Vermiform appendix (tissue), 1 donor: Measurements from ENCODE around the gene NTPCR.

GRCh38 chr1:231393578-231394223, 28.4 kb downstream of the EGLN1 start:
- PRO-cap: no peak

GRCh38 chr1:231556817-231557448, 28.5 kb downstream of the TSNAX start:
- PRO-cap: no peak

DNA sequence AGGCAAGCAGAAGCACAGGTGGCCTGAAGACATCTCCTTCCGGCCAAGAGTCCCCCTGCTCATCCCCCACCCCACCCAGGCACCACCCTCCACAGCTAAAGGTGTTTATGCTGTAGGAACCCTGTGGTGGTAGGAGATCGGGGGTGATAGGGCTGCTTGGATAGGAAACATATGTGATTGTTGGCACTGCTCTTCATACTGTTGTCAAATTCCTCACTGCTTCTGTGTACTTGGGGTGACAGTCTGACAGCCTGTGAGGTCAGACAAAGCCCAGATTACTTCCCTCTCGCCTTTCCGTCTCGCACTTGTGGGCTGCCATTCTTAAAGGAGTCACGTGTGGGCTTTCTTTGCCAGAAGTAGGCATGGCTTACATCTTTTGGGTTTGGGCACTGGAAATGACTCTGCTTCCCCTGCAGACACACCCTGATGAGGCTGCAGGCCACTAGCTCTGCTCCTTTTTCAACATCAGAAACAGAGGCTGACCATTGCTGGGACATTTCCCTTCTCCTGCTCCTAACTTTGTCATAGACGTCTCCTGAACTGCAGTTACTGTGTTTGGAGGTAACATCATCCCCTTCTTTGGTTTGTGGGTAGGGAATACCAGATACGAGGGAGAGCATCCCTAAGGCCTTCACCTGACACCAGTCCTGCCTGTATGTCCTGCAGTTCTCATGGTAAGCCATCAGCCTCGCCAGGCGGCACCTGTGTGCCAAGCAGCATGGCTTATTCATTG, 363.9 kb downstream of the DISC1 start:
- PRO-cap: no peak

DNA sequence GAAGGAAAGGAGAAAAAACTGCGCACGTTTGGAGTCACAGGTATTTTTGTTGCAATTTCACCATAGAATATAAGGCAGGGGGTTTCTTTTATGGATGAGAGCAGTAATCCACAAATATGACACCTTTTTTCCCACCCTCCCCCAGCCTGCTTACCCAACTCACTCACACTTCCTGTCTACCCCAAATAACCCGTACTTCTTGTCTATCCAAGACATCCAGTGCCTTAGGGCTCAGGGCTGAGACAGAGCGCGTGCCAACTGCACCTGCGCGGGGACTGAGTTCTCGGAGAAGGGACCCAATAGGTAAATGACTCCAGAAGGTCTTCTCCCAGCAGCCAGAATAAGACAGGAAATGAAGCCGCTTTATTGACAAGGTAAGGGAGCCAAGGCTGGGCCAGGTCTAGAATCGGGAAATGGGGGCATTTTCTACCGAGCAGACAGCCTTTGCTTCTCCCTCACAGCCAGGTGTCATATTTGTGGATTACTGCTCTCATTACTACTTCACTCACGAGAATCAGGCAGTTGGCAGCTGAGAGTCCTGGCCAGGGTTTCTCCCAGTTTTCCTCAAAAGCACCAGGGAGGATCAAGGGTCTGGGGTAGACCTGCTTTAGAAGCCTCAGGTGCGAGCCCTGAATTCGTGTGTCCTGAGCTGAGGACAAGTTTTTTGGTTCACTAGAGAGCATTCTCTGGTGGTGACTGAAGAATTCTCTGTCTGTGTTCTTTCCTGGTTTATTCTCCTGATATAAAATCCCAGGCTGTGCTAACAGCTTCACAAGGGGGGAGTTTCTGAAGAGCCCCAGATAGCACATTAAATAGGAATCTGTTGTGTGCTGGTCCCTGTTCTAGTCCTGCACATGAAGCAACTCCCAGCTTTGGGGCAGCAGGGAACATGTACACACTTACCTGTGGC, 368.8 kb downstream of the SIPA1L2 start:
- PRO-cap: no peak

- PRO-cap: no peak
These were observed 81.3 kb downstream of the SIPA1L2 start for GRCh38 chr1:232548470-232549249.

- PRO-cap: no peak
These were observed 7.5 kb downstream of the SIPA1L2 start for GRCh38 chr1:232622334-232622872.

GRCh38 chr1:232624819-232625163, 5.1 kb downstream of the SIPA1L2 start:
- PRO-cap: no peak

DNA sequence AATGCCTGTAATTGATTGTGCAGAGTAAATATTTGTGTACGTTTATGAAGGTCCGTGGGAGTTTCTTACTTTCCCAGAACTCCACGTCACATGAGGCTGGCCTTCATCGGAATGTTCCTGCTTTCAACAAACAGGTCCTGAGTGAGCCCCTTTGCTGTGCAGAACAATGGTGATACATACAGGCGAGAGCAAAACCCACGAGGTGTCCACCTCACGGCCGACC, 2.6 kb upstream of the SIPA1L2 start:
- PRO-cap: no peak

GRCh38 chr1:232633930-232634669, 4.2 kb upstream of the SIPA1L2 start:
- PRO-cap: no peak

DNA sequence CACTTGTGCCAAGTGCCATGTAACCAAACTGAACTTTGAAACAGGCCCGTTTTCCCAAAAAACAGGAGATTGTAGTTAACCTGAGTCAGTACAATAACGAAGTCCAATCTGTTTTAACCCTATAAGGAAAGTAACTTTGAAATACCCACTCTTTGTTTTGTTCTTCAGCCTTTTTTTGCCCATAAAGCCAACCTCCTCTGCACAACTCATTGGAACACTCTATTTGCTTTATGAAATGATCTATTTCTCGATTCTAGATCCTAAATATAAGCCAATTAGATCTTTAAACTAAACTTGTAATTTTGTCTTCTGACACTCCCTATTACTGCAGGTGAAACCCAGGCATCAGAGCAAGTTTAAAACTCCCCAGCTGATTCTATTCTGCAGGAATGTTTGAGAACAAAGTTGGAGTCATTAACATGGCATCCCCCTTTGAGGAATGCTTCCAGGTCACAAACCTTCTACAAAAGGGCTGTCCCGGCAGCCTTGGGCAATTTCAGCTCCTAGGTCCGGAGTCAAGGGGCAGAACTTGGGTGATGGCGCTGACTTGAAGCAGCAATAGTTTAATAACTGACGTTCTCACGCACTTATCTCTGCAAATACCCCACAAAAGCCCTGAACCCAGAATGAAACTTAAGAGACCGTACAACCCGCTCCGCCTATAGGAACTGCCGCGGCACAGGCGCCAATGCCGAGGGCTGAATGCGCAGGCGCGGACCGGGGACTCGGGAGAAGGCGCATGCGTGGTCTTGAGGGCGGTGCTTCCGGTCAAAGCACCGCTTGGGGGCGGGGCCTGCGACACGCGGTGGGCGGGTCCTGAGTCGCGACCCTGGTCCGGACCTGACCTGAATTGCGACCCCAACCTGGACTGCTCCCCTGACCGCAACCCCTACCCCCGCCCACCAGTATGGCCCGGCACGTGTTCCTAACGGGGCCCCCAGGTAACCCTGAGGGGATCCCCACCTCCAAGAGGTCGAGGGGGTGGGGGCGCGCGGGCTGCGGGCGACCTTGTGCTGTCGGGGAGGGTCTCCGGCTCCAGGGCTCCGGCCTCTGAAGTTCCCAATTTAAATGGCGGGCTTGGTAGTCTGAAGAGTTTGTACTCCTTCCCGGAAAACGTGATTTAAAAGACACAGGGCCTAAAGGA, at the start of gene NTPCR:
NTPCR (plus strand) TSS at position 808 of the 1,144 bp plus-strand sequence.
- PRO-cap: unidirectional peak, plus-strand start at position 493 of the sequence; bidirectional peak, plus-strand start at position 798 of the sequence, minus-strand start at position 661 of the sequence

- PRO-cap: no peak
These were observed 27.5 kb downstream of the NTPCR start for GRCh38 chr1:232977921-232978352.

GRCh38 chr1:232982139-232983068, 32.0 kb downstream of the NTPCR start:
- PRO-cap: no peak

DNA sequence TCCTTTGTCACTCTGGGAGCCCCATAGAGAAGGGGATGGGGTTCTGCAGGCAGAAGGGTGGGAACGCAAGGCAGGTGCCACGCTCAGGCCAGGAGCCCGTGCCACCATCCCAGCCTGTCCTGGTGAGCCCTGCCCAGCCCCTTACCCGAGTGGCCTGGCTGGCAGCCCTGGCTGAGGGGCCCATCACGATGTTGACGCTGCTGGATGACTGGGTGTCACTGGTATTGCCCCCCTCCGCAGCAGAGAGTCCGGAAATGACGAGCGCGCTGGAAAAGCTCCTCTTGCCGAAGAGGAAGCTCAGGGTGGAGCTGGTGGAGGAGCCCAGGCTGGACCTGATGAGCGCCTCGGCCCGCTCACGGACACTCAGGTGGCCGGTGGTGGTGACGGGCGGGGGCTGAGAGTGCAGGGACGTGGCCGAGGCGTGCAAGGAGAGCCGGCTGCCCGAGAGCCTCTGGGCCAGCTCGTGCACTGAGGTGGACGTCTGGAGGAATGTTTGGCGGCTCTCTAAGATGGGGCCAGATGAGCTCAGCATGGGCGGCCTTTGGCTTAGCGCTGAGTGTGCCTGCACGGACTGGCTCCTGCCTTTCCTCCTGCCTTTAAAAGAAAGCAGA, 35.6 kb downstream of the NTPCR start:
- PRO-cap: no peak

GRCh38 chr1:233341051-233341340, 13.5 kb downstream of the MAP3K21 start:
- PRO-cap: no peak

DNA sequence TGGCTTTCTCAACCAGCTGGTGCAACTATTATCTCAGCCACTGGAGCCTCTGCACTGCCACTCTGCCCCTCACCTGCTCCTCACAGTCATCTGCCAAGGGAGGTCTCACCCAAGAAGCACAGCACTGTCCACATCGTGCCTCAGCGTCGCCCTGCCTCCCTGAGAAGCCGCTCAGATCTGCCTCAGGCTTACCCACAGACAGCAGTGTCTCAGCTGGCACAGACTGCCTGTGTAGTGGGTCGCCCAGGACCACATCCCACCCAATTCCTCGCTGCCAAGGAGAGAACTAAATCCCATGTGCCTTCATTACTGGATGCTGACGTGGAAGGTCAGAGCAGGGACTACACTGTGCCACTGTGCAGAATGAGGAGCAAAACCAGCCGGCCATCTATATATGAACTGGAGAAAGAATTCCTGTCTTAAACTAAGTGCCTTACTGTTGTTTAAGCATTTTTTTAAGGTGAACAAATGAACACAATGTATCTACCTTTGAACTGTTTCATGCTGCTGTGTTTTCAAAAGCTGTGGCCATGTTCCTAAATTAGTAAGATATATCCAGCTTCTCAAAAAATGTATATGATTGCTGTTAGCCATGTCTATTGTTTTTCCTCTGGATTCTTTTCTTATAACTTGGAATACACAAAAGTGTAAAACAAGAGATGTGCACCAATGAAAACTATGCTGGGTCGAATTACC, 54.9 kb downstream of the MAP3K21 start:
- PRO-cap: no peak

- PRO-cap: unidirectional peak, minus-strand start at chr1:233400604
These were observed 72.9 kb downstream of the MAP3K21 start for GRCh38 chr1:233400500-233400725.

DNA sequence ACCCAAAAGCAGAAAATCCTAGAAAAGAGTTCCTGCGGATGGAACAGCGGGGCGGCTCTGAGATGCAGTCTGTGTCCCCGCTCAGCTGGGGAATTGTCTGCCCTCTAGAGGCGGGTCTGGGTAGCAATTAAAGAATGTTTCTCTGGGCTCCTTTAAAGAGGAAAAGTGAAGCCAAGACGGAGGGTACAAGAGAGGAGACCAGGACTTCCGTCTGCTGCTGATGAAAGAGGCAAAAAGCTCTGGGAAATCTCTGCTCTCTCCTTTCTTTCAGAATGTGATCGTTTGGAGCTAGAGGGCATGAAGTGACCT, 46.6 kb upstream of the COA6 start:
- PRO-cap: unidirectional peak, minus-strand start at position 59 of the sequence

DNA sequence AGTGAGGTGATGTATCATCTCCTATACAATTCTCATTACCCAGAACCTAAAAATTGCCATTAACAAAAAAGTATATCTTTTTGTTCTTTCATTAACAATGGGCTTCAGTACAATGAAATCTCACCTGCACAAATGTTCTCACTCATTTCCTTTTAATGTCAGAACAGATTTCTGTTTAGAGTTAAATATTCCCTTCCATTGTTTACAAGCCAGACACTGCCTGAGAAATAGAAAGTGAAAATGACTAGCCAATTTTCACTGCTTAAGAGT, 27.4 kb downstream of the COA6 start:
- PRO-cap: unidirectional peak, minus-strand start at position 157 of the sequence

GRCh38 chr1:234509438-234509648, 30.4 kb upstream of the TARBP1 start:
- PRO-cap: no peak

DNA sequence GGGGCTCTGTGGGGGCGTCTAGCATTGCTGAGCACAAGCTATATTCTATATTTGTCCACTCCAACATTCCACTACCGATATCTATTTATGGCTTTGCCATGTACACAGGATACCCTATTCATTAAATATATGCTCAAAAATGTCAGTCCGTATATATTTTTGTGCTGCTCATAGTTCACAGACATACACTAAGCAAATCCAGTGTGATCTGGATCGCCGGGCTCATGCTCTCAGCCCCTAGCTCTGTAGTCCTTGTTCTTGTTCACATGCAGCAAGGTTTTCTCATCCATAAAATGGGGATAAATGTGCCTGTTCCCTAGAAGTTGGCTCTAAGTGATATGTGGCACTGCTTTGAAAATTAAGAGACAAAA, 26.8 kb downstream of the IRF2BP2 start:
- PRO-cap: no peak